Foreskin keratinocyte (primary cell): ENCODE measurements around the gene GON7.

DNA sequence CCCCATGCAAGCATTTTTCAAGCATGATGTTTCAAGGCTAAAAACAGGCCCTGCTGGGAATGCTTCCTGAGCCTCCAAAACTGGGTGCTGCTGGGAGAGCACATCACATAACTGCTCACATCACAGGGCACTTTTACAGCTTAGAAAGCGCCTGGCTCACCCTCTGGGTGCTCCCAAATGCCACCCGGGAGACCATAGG lies 58.9 kb downstream of the ITPK1 start:
- RAMPAGE, total RNA: no peak

DNA sequence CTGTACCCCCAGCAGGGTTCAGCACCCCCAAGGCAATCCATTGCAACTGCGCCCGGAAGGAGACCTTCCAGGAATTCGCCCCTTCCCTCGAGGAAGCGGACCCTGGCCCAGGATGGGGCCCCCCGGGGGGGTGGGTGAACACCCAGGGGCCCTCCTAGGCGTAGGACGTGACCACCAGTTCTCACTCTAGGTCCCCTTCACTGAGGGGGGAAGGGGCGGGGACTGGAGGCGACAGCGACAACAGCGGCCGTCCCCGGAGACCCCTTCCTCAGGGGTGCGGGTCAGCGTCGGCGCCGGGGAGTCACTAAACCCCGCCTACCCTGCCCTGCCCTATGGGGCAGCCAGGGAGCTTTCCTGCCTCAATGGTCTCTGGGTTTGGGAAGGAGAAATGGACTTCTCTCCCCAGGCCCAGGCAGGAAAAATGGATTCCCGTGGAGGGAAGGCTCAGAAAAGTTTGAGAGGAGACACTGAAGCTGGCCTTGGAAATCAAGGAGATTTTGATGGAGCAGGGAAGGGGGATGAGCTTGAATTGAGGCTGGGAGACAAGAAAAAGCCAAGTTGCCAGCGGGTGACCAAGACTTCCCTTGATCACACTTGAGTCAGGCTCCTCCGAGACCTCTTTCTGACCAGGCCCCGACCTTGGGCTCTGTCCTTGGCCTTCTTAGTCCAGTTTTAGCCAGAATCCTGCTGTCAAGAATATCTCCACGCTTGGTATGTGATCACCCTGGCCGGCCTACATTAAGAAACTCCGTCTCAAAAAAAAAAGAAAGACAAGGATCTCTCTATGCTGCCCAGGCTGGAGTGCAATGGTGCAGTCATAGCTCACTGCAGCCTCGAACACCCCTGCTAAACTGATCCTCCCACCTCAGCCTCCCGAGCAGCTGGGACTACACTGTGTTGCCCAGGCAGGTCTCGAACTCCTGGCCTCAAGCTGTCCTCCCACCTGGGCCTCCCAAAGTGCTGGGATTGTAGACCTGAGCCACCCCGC lies 726 bp upstream of the ITPK1 start:
- RAMPAGE, total RNA: no peak

DNA sequence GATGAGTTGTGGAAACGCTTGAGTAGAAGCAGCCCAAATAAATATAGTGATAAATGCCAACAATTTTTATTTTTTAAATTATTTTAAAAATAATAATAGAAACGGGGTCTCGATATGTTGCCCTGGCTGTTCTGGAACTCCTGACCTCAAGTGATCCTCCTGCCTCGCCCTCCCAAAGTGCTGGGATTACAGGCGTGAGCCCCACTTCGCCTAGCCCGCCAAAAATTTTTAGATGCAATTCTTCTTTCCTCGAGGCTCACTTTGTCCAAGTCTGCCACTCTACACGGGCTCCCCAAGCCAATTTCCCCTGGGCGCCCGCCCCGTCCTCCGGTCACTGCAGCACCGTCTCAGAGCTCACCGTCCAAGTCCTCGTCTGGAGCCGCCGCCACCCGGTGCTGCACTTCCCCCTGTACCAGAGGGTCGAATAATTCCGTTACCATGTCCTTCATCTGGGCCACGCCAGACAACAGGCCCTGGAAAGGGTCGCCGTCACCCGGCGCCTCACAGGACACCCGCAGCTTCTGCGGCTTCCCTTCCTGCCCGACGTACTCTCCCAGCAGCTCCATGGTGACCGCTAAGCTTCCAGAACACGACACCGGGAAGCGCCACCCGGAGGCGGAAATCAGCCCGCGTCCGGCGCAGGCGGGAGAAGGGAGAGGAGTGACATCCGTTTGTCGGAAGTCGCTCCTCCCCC lies at the start of gene GON7:
TSS of gene GON7 (minus strand) at position 594 of the 694 bp plus-strand sequence.
- RAMPAGE, total RNA: start-site peak on the minus strand centred at position 581 of the sequence, 73 bp wide, 102 and 99 reads in 2 replicates

DNA sequence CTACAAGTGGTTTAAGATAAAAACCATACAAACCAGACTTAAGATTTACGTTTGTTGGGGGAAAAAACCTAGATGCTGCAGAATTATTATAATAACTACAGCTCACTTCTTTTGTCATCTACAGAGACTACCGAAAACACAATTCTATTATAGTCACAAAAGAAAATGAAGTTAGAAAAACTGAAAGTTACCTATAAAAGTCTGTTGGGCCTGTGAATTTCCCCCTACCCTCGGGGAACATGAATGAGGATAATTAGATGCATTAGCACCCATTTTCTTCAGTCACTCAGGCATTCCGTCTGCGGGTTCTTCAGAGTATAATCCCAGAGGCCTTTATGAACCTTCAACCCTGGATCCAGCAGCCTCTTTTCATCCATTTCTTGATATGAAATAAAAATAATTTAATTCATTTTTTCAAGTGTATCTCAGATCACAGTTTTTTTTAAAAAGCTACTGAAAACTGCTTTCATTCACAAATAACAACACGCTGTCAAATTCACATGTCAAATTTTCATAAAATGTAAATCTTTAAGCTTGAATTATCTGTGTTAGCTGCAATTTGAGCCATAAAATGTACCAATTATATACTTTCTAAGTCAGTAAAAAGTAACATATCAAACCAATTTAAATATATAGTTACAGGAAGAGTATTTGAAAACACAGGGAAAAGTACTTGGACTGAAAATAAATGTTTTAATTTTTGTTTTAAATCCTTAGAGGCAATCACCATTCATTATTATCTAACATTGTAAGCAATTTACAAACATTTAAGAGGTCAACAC lies 36.9 kb downstream of the BTBD7 start:
- RAMPAGE, total RNA: no peak

GRCh38 chr14:93480855-93481416 lies 50.2 kb downstream of the UNC79 start:
- RAMPAGE, total RNA: no peak

DNA sequence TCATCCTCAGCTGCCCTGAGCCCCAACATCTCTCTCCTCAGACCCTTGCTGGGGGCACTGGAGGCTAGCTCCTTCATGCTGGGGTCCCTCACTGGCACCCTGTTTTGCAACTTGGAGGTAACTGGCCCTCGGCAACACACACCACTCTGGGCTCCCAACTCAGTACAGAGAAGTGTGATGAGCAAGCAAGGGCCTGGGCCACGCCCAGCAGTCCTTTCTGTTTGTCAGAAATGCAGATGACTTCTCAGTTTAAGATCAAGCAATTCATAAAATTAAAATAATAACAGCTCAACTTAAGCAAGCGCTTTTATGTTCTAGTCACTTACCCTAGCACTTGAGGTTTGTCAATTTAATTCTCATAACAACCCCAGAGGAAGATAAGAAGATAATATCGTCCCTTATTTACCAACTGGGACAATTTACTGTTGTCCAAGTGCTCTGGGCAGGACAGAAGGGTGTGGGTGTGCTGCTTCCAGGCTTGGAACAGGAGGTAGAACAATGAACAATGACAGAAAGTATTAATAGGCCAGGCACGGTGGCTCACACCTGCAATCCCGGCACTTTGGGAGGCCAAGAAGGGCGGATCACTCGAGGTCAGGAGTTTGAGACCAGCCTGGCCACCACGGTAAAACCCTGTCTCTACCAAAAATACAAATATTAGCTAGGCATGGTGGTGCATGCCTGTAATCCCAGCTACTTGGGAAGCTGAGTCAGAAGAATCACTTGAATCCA lies 16.5 kb downstream of the IFI27L2 start:
- RAMPAGE, total RNA: no peak

- RAMPAGE, total RNA: no peak
These were observed 9.2 kb downstream of the SERPINA1 start for GRCh38 chr14:94379088-94379806.

GRCh38 chr14:94393805-94394384 lies 5.5 kb upstream of the SERPINA1 start:
- RAMPAGE, total RNA: no peak

GRCh38 chr14:94395371-94395610 lies 6.9 kb upstream of the SERPINA1 start:
- RAMPAGE, total RNA: no peak

GRCh38 chr14:94463413-94463625 lies 10.7 kb upstream of the SERPINA11 start:
- RAMPAGE, total RNA: no peak

DNA sequence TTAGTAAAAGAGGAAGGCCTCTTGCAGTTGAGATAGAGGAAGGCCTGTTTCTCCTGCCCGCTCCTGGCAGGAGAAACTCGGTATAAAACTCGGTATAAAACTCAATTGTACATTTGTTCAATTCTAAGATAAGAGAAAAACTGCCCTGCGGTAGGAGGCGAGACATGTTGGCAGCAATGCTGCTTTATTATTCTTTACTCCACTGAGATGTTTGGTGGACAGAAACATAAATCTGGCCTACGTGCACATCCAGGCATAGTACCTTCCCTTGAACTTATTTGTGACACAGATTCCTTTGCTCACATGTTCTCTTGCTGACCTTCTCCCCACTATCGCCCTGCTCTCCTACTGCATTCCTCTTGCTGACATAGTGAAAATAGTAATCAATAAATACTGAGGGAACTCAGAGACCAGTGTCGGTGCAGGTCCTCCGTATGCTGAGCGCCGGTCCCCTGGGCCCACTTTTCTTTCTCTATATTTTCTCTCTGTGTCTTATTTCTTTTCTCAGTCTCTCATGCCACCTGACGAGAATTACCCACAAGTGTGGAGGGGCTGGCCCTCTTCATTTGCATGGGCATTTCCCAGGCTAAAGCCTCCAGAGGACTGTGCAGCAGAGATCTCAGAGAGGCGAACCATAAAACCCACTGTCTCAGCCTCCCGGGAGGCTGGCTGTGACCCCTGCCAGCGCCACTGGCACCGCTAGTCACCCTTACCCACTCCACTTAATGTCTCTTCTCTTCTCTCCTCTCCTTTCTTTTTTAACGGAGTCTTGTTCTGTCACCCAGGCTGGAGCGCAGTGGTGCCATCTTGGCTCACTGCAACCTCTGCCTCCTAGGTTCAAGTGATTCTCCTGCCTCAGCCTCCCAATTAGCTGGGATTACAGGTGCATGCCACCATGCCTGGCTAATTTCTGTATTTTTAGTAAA lies 6.9 kb upstream of the SERPINA9 start:
- RAMPAGE, total RNA: no peak

DNA sequence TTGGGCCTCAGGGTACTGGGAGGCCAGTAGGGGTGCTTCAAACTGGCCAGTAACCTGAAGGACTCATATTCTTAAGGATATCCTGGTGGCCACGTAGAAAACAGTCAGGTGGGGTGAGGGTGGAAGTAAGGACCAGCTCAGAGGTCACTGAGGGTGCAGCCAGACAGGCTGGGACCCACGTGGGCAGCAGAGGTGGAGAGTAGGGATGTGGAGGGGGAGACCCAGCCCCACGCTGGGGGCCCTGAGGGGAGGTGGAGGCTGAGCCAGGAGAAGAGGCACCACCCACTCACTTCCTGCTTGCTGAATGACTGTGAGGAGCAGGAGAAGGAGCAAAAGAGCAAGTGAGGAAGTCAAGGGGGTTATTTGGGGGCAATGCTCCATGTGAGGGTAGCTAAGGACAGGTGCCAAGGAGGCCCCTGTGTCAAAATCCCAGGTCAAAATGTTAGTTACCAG lies 12.5 kb upstream of the SERPINA3 start:
- RAMPAGE, total RNA: no peak

GRCh38 chr14:95147531-95148123 lies 9.7 kb downstream of the DICER1 start:
- RAMPAGE, total RNA: no peak

DNA sequence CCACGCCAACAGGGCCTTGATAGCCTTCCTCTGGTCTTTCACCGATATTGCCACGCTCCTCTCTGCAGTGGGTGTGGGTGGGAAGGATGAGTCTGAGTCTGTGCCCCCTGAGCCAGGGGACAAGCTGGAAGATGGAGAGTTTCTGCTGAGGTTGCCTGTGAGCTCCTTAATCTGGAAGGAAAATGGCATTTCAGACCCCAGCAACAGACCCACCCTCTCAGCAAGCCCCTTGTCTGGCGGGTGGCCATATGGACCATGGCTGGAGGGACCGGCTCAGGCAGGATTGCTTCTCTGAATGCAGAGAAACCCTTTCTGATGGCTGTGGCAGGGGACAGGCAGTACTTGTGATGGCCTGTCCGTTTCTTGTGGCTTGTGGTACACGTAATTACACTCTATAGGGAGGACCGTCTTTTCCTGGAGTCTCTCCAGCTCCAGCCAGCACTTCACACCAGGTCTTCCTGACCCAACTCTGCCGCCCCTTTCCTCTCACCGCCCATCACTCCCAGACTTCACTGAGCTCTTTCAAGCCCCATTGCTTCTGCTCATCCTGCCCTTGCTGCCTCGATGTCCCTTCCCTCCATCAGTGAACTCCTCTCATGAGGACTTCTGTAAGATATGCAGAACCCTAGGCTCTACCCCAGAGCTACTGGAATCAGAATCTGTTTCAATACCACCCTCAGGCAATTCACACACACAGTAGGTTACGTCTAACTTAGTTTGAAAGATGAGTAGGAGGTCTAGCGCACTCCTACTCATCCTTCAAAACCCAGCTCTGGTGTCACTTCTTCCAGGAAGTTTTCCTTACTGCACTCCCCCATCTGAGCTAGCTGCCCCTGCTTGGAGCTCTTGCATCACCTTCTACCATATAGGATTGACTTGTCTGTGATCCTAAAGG lies 56.2 kb upstream of the DICER1 start:
- RAMPAGE, total RNA: no peak

- RAMPAGE, total RNA: no peak
These were observed 60.5 kb downstream of the CLMN start for GRCh38 chr14:95259111-95259725.

- RAMPAGE, total RNA: no peak
These were observed 12.2 kb downstream of the CLMN start for GRCh38 chr14:95307229-95308276.

- RAMPAGE, total RNA: no peak
These were observed 9.1 kb downstream of the CLMN start for GRCh38 chr14:95310625-95311022.

DNA sequence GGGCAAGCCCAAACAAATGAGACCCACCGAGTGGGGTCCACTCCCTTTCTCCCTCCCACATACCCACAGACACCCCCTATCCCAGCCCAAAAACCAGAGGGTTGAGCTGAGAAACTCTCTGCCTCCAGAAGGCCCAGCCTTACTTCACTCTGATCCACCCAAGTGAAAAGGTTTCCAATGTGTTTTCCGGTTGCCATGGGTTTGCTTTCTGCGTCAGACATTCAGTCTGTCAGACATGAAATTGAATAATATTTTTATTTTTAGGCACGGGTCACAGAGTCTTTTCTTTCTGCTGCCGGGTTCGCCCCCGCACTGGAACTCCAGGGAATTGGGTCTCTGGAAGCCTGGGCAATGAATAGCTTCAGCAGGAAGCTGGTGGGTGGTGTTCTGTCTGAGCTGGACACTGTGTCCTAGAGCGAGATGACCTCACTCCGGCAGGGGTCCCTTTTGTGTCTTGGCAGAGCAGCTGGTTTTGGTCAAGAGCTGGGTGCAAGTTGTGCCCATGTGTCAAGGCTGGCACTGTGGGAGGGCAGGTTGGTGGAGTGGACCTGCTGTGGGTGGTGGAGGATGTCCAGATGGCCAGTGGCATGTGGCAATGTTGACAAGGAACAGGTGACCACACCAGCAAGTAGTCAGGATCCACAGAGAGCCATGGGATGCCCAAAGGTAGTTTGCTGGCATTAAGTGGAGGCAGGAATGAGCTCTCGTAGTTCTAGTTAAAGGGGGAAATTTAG lies 70.0 kb upstream of the CLMN start:
- RAMPAGE, total RNA: no peak

DNA sequence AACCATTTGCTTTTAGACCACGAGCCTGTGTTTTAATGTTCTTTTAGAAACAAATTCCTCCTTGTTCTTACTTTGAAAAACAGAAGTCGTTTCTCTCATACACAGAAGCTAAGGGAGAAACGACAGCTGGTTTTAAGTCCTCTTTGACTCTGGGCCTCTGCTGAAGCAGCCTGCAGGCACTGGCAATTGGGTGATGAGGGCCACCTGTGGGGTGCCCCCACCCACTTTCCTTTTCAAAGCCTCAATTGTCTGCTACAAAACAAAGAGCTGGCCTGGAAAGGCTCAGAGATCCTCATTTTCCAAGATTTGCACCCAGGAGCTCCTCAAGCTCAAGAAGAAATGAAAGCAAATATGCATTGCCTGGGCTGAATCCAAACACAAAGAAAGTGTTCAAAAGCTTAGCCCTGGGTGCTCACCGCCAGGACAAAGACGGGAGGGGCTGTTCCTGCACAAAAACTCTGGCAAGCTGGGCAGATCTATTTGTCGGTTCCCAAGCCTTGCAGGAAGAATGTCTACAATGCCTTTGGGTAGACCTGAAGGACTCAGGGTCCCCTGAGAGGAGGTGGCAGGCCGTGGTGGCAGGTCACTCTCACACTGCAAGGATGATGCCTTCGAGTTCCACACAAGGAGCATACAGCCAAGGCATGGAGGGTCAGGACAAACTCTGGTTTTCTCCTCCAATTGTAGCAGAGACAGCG lies 90.1 kb upstream of the CLMN start:
- RAMPAGE, total RNA: no peak

DNA sequence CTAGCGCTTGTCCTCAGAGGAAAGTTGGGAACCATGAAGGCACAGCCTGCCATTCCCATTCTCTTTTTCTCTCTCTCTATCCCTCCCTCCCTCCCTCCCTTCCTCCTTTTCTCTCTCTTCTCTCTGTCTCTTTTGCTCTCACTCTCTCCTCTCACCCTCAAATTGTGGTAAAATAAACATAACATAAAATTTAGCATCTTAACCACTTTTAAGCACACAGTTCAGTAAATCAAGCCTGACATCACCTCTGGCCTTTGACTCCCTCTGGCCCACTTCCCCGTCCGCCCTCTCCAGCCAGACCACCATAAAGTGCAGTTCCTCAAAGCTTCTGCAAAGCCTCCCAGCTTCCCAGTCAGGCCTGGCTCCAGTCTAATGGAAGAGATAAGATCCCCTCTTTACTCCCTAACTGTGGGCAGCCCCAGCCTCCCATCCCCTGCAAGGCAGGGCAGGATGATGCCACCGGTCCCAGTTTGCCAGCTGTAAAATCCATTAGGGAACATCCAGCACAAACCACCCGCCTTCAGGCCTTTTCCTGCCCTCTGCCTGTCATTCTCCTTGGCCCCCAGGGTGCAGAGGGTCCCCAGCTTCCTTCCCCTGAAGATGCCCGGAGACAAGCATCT lies 93.5 kb upstream of the CLMN start:
- RAMPAGE, total RNA: no peak